ENCODE data around the gene IL21R.

DNA sequence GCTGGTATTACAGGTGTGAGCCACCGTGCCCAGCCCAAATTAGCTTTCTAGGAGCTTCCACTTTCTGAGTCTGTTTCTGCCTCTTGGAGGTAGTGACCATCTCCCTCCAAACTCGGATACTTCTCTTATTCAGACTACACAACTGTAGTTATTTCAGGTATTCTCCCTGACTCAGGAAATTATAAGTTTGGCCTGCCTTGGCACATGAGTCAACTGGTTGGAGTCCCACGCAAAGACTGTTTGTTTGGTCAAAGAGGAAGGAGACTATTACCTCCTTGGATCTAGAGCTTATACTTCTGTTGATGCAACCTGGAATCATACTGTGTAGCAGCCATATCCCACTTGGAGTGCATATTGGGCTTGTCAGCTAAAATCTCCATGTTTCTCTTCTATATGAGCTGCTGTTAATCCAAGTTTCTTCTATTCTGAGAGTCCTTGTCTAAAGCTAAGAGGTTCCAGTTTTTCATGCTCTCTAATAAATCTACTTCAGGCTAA lies 7.5 kb downstream of the IL4R start:
- RRBS, result no CpG with 5 or more reads among the region's 3 CpGs

GRCh38 chr16:27364321-27365081 lies 37.5 kb upstream of the IL21R start:
- RRBS, result no CpG with 5 or more reads among the region's 6 CpGs

- RRBS, result no CpG with 5 or more reads among the region's 23 CpGs
Observed at GRCh38 chr16:27401864-27402759, at the start of gene IL21R. IL21R (plus strand) TSS chr16:27402174.

GRCh38 chr16:27402760-27403250 lies 831 bp downstream of the IL21R start:
- RRBS, result no CpG with 5 or more reads among the region's 15 CpGs

- RRBS, result 28% methylated on average over 2 of the region's 14 CpGs
Observed at GRCh38 chr16:27455557-27456186, 53.7 kb downstream of the IL21R start.

GRCh38 chr16:27516388-27516590 lies 33.4 kb downstream of the GTF3C1 start:
- RRBS, result 94% methylated on average over 4 of the region's 6 CpGs

DNA sequence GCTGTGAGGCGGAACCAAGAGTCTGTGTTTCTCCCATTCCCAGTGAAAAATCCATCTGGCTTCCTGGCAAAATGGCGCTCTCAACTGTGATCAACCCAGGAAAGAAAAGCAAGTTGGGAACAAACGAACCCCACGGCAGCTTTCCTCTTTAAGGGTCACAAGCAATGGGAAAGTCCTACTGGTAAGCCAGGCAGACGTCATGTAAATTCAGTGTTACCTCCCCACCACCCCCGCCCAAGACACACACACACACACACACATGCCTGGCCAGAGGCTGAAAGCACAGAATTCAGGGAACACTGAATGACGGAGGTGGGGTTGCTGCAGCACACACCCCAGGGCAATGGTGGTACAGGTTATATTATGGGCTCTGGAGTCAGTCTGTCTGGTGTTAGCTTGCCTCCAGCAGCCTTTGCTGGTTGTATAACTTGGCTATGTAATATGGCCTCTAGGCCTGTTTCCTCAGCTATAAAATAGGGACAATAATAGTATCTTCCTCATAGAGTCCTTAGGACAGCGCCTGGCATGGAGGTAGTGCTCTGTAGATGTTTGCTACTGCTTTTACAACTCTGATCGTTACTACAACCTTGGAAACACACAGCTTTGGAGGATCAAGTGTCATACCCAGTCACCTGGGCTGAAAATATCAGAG lies 31.6 kb downstream of the GTF3C1 start:
- RRBS, result no CpG with 5 or more reads among the region's 9 CpGs

GRCh38 chr16:27575423-27575944 lies 25.5 kb downstream of the KATNIP start:
- RRBS, result no CpG with 5 or more reads among the region's 7 CpGs

GRCh38 chr16:28121388-28121976 lies 58.0 kb upstream of the GSG1L start:
- RRBS, result no CpG with 5 or more reads among the region's 3 CpGs

DNA sequence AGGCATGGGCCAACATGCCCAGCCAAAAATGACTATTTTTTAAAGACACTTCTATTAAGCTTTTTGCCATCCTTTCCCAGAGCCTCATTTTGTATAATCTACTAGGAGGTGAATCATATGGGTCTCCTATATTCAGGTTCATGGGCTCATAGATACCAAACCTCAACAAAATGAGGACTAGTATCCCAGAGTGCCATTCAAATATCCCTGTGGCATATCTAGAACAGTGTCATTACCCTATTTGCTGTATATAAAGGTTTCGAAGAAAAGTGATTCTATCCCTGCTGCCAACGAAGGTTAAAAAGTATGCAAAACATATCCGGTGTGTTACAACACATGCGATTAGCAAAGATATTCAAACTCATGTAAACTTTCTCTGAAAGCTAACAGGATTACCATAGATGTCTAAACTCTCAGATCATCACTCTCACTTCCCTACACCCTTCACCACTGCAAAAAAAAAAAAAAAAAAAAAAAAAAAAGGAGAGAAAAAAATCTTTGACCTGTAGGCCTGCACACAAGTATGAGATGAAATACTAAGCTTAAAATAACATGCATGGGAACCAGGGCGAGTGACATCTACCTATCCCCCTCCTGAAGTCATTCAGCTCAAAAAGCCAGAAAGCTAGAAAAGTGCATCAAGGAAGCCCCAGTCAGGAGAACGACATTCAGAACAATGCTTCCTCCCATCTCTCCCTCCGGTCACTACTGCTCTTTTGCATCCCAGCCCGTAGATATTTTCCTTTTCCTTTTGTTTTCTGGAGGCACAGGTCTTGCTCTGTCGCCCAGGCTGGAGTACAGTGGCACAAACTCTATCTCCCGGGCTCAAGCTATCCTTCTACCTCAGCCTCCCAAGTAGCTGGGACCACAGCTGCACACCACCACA lies 23.3 kb downstream of the XPO6 start:
- RRBS, result no CpG with 5 or more reads among the region's 10 CpGs

GRCh38 chr16:28192768-28193473 lies 18.8 kb downstream of the XPO6 start:
- RRBS, result no CpG with 5 or more reads among the region's 10 CpGs

DNA sequence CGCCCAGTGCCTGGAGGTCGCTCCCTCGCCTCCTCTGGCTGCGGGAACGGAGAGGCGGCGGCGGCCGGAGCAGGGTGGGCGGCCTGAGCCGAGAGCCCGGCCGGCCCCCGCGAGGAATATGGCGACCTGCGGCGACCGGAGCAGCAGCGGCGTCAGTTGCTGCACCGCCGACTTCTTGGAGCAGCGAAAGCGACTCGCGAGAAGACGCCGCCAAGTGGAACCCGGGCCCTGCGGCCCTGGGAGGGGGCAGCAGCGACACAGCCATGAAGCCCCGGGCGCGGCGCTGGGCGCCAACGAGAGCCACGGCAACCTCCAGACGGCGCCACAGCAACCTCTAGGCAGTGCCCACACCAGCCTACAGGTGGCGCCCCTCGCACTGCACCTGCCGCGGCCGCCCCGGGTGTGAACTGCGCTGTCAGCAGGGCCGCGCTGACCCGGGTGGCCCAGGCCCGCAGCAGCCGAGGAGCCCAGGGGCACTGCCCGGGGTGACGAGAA lies 1.3 kb upstream of the NPIPB6 start:
- RRBS, result 2% methylated on average over 6 of the region's 55 CpGs

DNA sequence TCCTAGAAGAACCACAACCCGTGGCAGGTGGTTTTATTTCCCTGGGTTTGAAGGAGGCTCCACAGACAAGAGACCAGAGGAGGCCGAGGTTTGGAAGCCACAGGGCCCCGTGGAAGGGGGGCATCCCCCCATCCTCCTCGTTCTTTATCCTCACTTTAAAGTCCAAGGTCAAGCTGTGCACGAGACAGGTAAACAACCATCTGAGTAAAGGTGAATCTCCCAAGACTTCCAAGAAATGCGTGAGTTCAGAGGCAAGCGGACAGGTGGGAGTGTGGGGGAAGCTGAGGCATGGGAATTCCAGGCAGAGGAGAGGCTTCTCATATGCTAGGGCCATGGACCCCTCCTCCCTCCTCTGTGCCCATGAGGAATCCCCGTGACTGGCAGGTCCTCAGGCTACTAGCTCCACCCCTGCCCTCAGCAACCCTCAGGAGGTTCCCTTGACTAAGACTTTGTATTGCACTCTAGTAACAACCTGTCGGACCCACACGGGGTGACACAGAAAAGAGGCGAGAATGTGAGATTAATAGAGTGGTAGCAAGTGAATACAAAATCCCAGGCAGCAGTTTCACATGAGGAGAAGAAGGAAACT lies 947 bp upstream of the SULT1A1 start:
- RRBS, result no CpG with 5 or more reads among the region's 11 CpGs

GRCh38 chr16:28623098-28623821 lies 13.4 kb upstream of the SULT1A1 start:
- RRBS, result 7% methylated on average over 21 of the region's 77 CpGs

- RRBS, result no CpG with 5 or more reads among the region's 1 CpG
Observed at GRCh38 chr16:28838448-28838770, 7.7 kb downstream of the TUFM start.

DNA sequence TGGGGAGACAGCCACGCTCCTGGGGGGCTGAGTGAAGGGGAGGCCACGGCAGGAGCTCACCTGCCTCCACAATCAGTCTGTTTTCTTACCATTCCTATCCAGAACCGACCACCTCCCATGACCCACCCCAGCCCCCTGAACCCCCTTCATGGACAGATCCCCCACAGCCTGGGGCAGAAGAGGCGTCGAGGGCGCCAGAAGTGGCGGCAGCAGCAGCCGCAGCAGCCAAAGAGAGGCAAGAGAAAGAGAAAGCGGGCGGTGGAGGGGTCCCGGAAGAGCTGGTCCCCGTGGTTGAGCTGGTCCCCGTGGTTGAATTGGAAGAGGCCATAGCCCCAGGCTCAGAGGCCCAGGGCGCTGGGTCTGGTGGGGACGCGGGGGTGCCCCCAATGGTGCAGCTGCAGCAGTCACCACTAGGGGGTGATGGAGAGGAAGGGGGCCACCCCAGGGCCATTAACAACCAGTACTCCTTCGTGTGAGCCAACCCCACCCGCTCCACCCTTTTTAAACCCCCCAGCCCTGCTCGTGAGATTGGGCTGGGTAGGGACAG lies 4.9 kb upstream of the ATP2A1 start:
- RRBS, result no CpG with 5 or more reads among the region's 19 CpGs

- RRBS, result no CpG with 5 or more reads among the region's 9 CpGs
Observed at GRCh38 chr16:28902579-28902980, 22.5 kb downstream of the RABEP2 start.

GRCh38 chr16:28951080-28951831 lies 519 bp downstream of the NFATC2IP start:
- RRBS, result 3% methylated on average over 26 of the region's 58 CpGs

DNA sequence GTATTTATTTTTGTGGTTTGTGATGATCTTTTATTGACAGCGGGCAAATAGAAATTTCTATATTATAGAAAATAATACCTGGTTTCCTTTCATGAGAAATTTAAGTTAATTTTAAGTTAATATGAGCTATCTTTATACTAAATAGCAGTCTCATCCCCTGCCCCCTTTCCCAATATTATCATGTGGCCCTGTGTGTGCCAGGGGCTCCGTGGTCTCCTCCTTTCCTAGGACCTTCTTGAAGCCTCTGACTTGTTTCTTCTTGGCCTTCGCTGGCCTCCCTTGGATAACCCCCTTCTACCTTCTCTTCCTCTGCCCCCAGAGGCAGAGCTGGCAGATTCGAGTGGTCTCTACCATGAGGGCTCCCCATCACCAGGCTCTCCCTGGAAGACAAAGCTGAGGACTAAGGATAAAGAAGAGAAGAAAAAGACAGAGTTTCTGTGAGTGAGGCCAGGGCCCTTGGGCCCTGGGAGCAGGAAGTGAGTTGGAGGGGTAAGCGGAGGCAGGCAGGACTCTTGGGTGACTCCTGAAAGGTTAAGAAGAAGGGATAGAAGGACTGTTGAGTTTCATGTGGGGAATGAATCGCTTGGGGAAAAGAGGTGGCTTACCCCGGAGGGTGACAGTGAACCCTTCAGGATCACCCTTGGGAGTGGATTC lies 3.6 kb downstream of the NFATC2IP start:
- RRBS, result no CpG with 5 or more reads among the region's 7 CpGs

DNA sequence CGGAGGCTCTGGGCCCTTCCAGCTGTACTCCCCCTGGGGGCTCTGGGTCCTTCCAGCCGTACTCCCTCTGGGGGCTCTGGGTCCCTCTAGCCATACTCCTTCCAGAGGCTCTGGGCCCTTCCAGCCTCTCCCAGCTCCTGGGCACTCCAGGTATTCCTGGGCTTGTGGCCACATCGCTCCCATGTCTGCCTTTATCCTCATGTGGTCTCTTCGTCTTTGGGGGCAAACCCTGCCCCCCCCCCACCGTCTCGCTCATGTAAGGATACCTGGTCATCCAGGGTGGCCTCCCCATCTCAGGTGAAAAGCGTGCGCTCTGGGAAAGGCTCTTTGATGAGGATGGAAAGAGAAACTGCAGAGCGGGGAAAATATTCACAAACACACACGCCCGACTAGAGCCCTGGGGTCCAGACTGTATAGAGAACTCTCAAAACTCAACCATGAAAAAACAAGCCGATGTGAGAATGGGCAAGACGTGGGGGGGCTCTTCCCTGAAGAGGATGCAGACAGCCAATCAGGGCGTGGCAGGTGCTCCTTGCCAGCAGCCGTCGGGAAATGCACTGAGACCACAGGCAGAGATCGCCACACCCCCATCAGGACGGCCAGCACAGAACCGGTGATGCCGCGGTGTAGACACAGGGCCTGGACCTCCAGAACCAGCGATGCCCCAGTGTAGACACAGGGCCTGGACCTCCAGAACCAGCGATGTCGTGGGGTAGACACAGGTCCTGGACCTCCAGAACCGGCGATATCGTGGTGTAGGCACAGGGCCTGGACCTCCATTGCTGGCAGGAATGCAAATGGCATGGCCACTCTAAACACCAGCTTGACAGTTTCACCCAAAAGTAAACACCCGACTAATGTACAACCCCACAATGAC lies 169.1 kb downstream of the LAT start:
- RRBS, result no CpG with 5 or more reads among the region's 28 CpGs